Melanocyte of skin (primary cell): ENCODE measurements around a stretch of chr10.

DNA sequence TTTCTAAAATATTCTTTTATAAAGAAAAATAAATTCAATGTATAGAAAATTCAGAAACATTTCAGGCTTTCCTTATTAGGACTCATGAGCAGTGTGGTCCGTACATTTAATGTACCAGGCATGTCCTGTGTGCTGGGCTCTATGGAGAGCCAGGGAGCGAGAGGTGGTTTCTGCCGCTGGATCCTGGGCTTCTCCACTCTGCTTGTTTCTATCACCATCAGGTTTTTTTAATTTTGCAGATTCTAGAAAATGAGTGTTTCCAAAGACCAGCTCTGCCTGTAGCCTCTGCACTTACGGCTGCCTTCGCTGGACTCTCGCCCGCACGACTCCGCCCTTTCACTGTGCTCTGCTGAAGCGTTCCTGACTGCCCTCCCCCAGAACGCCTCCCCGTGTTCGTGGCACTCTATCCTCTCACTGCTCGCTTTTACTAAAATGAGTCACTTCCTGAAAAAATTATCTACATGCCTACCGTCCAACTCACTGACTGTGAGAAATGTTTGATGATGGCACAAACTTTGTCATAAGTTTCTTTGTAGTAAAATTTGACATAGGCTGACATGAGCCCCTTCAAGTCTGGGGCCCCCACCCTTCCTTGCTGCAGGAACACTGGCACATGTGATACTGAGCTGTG lies 188.6 kb downstream of the ZMYND11 start:
- CAGE, long polyA plus RNA, 2 experiments: no peak in any of the 2 experiments

DNA sequence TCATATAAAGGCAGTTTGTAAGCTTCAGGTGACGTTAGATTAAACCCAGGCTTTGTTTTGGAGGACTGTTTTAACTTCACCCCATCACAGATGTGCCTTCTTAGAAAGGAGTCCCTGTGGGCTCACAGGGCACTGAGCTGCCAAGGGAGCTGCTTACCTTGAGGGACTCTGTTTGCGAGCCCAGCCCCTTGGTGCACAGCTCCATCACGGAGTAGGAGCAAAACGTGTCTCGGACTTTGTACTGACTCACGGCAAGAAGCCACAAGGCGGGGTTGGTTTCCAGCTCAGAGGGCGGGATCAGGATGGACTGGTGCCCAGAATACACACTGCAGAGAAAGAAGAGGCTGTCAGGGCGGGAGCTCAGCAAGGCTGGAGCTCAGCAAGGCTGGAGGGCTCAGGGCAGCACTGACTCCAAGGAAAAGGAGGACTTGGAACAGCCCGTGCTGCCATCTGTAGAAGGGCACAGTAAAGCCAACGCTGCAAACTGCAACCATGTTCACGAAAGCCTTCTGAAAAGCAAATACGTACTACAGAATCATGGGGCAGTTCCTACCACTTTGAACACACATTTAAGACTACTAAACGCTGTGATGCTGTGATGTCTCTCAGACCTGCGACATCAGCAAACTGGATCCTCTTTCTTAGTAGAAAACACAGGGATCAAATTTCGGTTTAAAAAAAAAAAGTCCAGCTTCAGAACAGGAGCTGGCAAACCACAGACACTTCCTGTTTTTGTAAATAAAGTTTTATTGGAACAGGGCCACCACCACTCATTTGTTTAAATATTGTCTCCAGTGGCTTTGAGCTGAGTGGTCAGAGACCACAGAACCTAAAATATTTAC lies 194.2 kb downstream of the ZMYND11 start:
- CAGE, long polyA plus RNA, 2 experiments: no peak in any of the 2 experiments

- CAGE, long polyA plus RNA, 2 experiments: no peak in any of the 2 experiments
These were observed 234.5 kb downstream of the ZMYND11 start for GRCh38 chr10:369762-370178.

- CAGE, long polyA plus RNA, 2 experiments: no peak in any of the 2 experiments
These were observed 254.6 kb downstream of the ZMYND11 start for GRCh38 chr10:389781-390363.

- CAGE, long polyA plus RNA, 2 experiments: no peak in any of the 2 experiments
These were observed 259.5 kb downstream of the ZMYND11 start for GRCh38 chr10:394549-395303.

DNA sequence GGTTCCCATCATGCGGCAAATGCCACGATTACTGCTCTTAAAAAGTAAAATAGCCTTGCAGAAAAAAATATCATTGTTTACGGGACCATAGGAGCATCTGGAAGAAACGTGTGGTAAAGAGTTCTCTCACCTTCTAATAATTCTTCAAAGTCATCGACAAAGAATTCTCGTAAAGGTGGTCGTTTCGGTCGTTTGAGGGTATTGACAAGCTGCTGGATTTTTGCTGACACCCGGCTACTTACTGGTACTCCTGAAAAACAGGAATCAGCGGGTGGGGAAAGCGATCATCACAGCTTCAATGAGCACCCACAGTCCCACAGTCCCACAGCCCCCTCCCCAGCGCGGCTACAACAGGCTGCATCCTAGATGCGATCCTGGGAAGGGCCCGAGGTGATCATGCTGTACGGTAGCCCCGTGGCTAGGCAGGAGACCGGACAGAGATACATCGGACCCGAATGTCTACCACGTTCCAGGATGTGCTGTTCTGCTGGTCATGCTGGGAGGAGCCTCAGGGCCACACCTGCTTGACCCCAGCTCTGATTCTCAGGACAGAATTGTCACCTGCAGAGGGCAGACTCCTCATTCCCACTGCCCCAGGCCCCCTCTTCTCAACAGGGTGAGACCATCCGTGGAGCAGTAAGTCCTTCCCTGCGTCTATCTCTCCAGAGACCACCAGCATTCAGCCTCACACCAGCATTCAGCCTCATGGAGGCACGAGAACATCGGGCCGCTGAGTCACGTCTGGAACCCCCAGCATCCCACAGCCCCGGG lies 273.6 kb downstream of the DIP2C start:
- CAGE, long polyA plus RNA, 2 experiments: no peak in any of the 2 experiments

GRCh38 chr10:454643-455259 lies 234.7 kb downstream of the DIP2C start:
- CAGE, long polyA plus RNA, 2 experiments: no peak in any of the 2 experiments

DNA sequence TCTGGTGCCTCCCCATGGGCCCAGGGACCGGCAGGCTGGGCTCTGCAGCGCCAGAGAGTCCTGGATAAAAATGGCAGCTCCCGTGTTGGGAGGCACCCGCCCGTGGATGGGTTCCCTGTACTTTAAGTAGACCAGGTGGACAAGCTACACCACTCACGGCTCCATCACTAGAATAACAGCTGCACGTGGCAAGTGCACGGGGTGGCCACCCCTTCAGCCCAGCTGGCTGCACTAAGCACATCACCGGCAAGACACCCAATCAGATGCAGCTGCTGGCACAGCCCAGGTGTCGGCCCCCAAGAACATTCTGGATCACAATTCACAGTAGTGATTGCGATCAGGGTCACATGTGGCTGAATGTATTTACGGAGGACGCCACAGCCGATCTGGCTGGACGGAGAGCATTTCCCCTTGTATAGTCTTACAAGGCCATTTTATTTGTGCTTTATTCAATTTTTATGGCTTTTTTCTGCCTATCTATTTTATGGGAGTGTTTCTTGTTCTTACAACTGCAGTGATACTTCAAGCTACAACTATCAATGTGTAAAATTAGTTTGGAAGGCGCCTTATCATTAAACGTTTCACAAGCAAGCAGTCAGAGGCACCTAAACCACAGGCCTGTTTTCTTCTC lies 69.6 kb downstream of the DIP2C start:
- CAGE, long polyA plus RNA, 2 experiments: no peak in any of the 2 experiments

- CAGE, long polyA plus RNA, 2 experiments: no peak in any of the 2 experiments
These were observed 9.3 kb downstream of the DIP2C start for GRCh38 chr10:679987-680822.

GRCh38 chr10:872918-873584 lies 58.5 kb downstream of the LARP4B start:
- CAGE, long polyA plus RNA, 2 experiments: no peak in any of the 2 experiments

DNA sequence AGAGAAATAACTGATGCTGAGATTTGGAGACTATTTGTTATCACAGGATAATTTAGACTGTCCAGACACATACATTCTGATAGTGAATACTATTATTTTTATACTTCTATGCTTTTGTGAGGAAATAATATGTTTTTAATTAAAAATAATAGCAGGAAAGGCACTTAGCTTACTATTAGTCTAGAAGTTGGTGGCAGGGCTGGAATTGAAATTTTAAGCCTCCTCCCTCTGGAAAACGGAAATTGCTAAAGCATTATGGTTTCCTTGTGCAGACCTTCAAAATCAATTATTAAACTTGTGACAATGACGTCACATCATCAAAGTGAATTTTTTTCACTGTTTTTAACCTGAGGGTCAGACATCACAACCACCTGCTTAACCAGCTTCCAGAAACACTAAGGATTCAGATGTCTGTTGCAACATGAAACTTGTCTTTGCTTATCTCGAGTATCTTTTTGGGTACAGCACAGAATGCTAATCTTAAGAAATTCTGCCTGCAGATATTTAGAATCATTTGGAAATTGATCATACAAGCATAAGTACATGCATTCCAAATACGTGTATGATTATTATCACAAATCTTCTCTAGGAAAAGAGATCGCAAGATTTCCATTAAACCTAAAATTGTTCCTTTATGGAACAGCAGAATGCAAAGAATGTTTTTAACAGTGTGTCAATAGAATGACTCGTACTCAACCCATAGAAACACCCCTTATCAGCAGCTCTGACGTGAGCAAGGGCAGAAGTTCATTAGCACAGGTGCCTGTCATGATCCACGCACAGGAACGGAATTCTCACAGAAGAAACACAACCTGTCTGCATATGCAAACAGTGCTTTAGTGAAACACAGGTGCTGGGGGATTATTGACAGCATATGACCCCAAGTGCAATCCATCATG lies 4.2 kb upstream of the GTPBP4 start:
- CAGE, long polyA plus RNA, 2 experiments: no peak in any of the 2 experiments

DNA sequence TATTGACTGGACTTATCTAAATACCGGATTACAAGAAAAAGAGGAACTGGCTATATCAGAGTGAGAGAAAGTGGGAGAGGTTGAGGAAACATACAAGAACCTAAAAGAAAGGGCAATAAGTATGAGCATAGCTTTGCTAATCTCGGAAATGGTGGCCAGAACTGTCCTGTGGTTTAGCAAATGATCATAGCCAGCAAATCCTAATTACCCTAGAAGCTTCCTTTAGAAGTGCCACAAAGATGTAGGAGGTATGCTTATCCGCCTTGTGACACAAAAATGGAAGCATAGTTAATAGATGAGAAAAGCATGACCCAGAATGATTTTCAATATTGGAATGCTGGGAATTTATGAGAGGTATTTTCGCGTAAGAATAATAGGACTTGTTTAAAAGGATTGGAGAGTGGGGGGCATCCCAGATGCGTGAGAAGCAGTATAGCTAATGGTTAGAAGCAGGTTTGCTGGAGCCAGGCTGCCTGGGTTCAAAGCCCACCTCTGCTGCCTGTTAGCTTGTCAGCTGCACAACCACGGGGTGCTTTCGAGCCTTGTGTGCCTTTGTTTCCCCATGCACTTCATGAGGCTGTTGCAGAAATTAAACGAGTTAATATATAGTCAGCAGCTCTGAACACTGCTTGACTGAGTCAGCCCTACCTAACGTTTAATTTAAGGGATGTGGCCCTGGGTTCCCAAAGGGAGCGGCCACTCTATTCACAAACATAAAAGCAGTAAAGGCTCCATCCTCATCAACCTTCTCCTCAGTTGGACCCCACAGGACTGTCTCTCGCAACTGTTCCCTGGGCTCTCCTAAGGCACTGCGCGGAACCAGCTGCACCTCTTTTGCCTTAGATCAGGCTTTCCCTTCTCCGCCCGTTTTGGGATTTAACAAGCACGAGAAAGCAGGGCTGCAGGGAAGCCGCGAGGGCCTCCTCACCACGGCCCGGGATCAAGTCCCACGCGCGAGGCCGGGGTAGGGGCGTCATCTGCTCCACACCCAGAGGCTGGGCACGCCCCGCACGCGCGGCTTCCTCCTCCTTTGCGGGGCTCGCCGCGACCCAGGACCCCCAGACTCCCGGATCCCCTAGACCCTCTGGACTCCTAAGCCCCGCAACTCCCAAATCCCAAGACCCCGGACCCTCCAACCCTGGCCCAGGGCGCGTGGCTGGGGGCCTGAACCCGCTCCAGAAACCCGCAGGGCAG lies 847 bp upstream of the GTPBP4 start:
- CAGE, long polyA plus RNA, 2 experiments: no peak in any of the 2 experiments

DNA sequence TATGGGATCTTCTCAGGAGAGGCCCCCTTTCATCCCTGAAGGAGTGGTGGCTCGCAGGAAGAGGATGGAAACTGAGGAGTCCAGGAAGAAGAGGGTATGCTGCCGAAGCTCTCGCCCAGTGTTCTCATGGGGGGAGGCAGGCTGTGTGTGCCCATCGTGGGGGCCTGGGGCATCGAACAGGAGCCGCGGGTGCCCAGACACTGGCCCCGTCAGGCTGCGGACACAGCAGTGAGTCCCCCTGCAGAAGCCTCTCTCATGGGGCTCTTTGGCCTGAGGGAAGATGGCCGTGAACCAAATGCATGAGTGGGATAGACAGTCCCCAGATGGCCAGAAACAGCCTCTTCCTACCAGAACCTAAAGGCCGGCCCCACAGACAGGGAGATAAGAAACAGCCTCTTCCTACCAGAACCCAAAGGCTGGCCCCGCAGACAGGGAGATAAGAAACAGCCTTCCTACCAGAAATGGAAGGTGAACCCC lies 16.7 kb downstream of the IDI2 start:
- CAGE, long polyA plus RNA, 2 experiments: no peak in any of the 2 experiments

DNA sequence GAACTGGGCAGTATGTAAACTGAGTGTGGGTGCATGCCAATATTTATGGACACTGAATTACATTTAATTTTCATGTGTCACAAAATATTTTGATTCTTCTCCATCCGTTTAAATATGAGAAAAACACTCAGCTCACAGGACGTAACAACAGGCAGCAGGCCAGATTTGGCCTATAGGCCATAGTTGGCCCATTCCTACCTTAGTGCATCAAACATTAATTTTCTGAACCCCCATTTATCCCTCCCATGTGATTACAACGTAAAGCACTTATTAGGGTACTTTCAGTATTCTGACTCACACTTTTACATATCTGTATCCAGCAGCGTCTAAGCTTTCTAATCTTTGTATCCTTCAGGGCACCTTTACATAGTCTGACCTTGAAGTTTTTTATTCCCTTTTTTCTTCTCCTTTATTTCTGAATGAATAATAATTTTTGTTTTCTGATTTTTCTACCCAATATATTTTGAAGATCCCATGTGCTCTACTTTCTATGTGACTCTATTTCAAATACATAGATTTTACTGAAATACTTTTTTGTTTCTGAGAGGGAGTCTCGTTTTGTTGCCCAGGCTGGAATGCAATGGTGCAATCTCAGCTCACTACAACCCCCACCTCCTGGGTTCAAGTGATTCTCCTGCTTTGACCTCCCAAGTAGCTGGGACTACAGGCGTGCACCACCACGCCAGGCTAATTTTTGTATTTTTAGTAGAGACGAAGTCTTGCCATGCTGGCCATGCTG lies 3.8 kb downstream of the IDI1 start:
- CAGE, long polyA plus RNA, 2 experiments: no peak in any of the 2 experiments

DNA sequence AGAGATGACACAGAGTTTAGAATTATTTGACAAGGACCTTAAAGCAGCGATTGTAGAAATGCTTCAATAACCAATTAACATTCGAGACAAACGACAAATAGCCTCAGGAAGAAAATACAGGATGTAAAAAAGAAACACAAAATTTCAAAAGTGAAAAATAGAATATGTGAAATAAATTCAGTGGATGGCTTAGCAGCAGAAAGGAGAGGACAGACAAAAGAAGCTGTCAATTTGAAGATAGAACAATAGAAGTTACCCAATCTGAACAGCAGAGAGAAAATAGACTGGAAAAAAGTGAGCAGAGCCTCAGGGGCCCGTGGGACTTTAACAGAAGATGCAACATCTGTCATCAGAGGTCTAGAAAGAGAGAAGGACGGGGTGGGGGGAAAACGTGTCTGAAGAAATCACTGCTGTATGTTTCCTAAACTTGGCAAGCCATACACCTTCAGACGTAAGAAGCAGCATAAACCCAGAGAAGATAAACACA lies 7.8 kb downstream of the WDR37 start:
- CAGE, long polyA plus RNA, 2 experiments: no peak in any of the 2 experiments

GRCh38 chr10:1400134-1400689 lies 337.1 kb downstream of the ADARB2 start:
- CAGE, long polyA plus RNA, 2 experiments: no peak in any of the 2 experiments

- CAGE, long polyA plus RNA, 2 experiments: no peak in any of the 2 experiments
These were observed 271.7 kb downstream of the ADARB2 start for GRCh38 chr10:1465284-1466295.

DNA sequence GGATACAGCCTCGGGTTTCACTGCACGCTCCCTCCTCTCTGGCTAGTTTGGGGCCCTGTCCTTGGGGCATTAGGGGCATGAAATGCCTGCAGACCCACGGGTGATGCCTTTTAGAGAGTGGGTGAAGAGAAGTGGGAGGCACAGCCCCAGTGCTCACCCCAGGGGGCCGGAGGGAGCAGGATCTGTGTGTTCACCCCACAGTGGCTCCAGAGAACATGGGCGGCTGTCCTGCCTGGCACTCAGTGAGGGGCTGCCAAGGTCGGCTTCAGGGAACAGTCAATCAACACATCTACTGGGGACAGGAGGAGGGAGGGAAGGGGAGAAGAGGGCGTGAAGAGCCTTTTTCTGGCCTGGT lies 185.1 kb downstream of the ADARB2 start:
- CAGE, long polyA plus RNA, 2 experiments: no peak in any of the 2 experiments

GRCh38 chr10:1939034-1939708 lies 201.8 kb upstream of the ADARB2 start:
- CAGE, long polyA plus RNA, 2 experiments: no peak in any of the 2 experiments

- CAGE, long polyA plus RNA, 2 experiments: no peak in any of the 2 experiments
These were observed 566.2 kb upstream of the PFKP start for GRCh38 chr10:2501085-2501686.